ENCODE measurements around the genes C1S, AICDA and RIMKLB.

GRCh38 chr12:6949179-6949680 lies 1.9 kb upstream of the PTPN6 start:
- PRO-cap, result no peak

DNA sequence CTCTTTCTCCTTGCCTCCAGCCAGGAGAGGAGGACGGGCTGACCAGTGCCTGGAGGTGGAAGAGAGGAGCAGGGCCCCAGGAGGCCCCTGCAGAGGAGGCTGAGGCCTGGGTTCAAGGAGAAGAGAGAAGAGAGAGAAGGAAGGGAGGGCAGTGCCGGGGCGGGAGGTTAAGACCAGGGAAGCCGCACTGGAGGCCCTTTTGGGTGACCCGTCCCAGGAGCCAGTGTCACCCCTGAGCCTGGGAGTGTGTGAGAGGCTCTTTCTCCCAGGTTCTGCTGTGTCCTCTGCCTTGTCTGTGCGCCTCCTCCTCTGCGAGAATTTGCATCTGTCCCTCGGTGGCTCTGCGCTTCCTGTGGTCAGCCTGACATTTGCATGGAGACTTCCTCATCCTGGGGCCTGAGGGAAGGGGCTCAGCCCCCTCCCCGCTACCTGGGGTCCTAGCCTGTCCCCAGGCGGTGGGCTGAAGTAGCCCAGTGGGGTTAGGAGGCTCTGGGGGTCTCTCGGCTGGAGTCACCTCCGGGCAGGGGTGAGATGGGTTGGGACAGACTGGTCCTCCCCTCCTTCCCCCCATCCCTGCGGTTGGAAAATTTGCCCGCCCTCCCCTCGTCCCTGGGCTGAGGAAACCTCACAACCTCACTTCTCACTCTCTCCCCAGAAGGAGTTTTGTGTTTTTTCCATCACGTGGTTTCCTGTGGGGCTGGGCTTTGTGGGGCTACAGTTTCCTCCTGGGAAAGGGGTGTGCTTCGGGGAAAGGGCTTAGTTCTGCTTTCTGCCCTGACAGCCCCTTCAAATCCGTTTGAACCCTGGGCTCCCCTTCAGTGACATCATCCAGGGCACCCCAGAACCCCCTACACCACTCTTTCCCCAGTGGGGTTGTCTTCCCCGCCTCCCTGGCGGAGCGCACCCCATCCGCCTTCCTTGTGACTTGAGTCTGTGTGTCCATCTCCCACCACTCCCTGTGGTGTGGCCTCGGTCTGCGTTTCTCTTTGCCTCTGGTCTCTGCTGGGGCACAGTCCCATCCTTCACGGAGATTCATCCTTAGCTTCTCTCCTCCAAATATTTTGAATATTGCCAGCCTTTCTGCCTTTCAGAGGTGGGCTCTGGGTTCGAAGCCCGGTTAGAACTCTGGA lies 2.5 kb downstream of the PTPN6 start:
- PRO-cap, result unidirectional peak, minus-strand start at position 277 of the sequence

DNA sequence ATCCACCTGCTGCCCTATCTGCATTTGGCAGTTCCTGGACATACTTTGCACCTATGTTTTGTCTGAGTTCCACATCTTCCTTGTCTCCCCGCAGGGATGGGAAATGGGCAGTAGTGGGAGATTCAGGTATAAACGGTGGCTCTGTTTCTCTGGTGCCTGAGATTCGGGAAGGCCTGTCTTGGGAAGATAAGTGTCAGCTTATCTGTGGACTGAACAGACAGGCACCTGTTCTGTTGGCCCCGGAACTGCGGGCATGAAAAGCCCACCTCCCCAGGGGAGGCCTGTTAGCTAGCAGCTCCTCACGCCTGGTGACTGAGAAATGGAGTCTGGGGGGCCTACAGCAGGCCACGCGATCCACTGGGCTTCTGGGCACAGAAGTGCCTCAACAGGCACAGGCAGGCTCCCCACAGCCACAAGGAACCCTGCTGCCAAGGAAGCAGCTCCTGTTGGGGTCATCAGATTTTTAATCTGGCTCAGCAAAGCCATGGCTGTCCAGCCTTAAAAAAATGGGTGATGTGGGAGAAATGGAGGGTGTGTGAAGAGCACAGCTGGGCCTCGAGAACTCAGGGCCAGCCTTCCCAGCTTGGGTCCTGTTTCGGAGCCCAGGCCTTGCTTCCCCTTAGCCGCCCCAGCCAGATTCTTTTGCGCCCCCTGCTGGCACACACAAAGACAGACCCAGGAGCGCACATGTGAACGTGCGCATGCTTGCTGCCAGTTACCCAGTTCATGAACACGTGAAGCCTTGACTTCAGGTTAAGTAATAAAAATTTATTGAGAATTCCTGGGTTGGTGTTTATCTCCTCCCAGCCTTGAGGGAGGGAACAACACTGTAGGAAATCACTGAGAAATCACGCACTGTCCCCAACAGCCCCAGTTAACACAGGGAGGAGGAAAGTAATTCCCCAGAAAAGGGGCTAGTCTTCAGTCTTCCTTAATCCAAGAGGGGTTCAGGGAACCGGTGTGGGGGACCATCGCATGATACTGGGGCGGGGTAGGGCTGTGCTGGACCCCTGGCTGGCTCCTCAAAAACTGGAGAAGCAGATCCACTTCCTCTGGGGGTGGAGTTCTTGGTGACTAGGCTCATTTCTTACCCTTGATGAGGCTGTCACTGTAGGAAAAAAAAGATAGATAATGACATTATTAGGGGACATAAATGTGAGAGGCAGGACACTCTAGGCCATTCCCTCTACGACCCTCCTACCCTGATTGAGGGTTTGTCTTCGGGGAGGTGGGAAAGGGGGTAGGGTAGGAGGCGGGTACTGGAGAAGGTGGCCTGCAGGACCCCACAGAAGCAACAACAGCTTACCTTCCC lies 5.4 kb downstream of the PHB2 start:
- PRO-cap, result no peak

DNA sequence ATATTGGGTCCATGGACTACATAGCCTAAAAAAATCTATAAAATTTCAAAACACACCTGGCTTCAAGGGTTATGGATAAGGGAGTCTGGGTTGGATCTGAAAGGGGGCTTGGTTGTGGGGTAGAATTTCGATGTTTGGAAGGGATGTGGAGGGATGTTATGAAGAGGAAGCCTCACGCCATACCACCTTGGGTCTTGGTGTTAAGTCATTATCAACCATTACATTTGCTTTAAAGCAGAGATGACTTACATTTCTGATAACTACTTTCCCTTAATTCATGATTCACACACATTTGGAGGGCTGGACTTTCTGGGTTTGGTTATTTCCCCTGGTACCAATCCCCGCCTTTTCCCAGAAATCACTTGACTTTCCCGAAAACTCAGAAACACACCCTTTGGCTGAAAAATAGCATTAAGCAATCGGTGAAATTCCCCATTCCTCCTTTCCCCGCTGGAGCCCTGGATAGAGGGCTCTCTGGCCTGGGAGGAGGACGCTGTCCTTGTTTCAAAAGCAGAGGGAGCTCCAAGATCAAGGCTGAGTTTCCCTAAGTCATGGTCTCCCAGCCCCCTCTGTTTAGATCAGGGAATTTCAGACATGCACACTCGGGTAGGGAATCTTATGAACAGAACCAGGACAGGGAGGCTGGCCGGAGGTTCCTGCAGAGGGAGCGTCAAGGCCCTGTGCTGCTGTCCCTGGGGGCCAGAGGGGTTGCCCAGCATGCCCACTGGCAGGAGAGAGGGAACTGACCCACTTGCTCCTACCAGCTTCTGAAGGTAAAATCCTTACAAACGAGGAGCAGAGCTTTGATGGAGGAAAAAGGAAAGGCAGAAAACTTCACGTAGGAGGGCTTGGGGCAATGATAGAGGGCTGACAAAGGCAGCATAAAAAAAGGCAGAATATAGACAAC lies at the start of gene C1S:
Gene C1S (plus strand): TSS at position 614 of the 907 bp plus-strand sequence.
- PRO-cap, result unidirectional peak, plus-strand start at position 625 of the sequence

- PRO-cap, result no peak
Observed at GRCh38 chr12:7117918-7118889, 9.2 kb upstream of the C1RL start.

- PRO-cap, result no peak
Observed at GRCh38 chr12:7125009-7126234, 3.3 kb downstream of the RBP5 start.

GRCh38 chr12:7843671-7843922 lies 29.1 kb downstream of the SLC2A14 start:
- PRO-cap, result no peak

DNA sequence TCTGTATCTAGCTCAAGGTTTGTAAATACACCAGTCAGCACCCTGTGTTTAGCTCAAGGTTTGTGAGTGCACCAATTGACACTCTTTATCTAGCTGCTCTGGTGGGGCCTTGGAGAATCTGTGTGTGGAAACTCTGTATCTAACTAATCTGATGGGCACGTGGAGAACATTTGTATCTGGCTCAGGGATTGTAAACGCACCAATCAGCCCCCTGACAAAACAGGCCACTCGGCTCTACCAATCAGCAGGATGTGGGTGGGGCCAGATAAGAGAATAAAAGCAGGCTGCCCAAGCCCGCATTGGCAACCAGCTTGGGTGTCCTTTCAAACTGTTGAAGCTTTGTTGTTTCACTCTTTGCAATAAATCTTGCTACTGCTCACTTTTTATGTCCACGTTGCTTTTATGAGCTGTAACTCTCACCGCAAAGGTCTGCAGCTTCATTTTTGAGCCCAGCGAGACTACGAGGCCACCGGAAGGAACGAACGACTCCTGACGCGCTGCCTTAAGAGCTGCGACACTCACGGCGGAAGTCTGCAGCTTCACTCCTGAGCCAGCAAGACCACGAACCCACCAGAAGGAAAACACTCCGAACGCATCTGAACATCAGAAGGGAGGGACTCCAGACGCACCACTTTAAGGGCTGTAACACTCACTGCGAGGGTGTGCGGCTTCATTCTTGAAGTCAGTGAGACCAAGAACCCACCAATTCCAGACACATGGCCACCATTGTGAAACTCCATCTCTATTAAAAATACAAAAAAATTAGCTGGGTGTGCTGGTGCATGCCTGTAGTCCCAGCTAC lies 9.8 kb downstream of the SLC2A14 start:
- PRO-cap, result no peak

- PRO-cap, result no peak
Observed at GRCh38 chr12:7934755-7935373, 1.1 kb downstream of the SLC2A3 start.

DNA sequence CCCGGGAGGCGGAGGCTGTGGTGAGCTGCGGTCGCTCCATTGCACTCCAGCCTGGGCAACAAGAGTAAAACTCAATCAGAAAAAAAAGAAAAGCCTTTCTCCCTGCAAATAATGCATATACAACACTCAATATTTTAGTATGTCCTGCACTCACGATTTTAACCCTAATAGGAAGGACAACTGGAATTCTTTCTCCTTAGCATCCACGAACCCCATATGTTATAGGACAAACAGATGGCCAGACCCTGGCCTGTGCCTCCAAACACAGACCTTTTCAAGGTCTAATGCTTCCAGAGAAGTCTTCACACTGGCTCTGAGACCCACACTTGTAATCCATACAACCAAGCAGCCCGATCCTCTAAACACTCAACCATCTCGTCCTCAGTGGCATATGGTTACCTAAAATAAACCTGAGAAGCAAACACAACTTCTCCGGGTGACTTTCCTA lies 589 bp downstream of the SLC2A3 start:
- PRO-cap, result no peak

DNA sequence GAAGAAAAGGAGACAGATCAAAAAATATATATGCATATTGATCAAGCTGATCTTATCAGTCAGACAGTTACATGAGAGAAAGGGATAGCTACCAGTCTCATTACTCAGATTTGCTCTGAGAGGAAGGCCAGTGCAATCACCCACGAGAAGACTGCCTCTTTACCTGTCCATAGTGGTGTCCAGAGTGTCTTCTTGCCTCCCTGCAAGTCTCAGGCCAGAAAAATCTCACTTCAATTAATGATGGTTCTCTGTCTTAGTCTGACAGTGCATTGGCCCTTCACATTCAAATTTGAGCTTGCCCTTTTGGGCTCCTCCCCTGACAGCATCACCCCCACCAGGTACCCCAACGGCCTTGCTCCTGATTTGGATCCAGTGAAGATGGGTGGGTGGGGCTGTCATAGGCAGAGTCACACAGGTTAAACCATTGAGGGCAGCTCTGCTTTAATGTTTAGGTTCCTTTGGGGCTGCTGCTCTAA lies at the start of gene AICDA:
Gene AICDA (minus strand): TSS at position 263 of the 476 bp plus-strand sequence.
- PRO-cap, result no peak

GRCh38 chr12:8664016-8665009 lies 1.7 kb upstream of the MFAP5 start:
- PRO-cap, result no peak

- PRO-cap, result bidirectional peak, plus-strand start at chr12:8688072, minus-strand start at chr12:8687936
Observed at GRCh38 chr12:8687699-8688212, 10.0 kb upstream of the RIMKLB start.

- PRO-cap, result bidirectional peak, plus-strand start at chr12:8697980, minus-strand start at chr12:8697744; bidirectional peak, plus-strand start at chr12:8698144, minus-strand start at chr12:8698113
Observed at GRCh38 chr12:8697675-8698446, at the start of gene RIMKLB. RIMKLB (plus strand) TSS chr12:8697991.

DNA sequence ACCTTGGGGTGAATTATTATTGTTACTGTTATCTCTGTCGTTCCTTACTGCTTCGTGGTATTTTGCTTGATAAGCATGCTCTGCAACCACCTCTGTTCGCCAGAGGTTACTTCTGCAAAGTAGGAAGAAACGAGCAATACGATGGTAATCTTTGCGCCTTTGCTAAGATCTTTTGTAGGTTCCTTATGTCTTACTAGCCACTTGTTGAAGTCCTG lies 706 bp upstream of the M6PR start:
- PRO-cap, result no peak

- PRO-cap, result no peak
Observed at GRCh38 chr12:8996549-8997193, 7.3 kb downstream of the KLRG1 start.

DNA sequence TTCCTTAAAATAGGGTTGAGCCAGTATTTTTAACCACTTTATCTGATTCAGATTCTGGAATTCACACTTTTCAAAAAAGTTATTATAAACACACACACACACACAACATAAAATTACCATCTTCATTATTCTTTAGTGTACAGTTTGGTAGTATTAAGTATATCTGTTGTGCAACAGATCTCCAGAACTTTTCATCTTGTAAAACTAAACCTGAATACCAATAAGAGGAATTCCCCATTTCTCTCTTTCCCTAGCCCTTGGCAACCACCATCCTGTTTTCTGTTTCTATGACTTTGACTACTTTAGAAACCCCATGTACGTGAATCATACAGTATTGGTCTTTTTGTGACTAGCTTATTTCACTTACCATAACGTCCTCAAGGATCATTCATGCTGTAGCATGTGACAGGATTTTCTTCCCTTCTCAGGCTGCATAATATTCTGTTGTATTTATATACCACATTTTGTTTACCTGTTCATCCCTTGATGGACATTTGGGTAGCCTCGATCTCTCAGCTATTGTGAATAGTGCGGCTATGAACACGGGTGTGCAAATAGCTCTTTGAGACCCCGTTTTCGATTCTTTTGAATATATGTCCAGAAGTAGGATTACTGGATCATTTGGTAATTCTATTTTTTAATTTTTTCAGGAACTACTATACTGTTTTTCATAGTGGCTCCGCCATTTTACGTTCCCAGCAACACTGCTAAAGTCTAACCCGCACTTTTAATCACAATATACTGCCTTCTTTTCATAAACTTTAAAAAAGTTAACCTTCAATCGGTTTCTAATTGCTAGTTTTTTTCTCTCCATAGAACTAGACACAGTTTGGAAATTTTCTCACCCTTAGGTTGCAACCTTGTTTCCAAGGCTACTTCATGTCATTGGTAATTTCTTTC lies 12.1 kb downstream of the A2M start:
- PRO-cap, result no peak

DNA sequence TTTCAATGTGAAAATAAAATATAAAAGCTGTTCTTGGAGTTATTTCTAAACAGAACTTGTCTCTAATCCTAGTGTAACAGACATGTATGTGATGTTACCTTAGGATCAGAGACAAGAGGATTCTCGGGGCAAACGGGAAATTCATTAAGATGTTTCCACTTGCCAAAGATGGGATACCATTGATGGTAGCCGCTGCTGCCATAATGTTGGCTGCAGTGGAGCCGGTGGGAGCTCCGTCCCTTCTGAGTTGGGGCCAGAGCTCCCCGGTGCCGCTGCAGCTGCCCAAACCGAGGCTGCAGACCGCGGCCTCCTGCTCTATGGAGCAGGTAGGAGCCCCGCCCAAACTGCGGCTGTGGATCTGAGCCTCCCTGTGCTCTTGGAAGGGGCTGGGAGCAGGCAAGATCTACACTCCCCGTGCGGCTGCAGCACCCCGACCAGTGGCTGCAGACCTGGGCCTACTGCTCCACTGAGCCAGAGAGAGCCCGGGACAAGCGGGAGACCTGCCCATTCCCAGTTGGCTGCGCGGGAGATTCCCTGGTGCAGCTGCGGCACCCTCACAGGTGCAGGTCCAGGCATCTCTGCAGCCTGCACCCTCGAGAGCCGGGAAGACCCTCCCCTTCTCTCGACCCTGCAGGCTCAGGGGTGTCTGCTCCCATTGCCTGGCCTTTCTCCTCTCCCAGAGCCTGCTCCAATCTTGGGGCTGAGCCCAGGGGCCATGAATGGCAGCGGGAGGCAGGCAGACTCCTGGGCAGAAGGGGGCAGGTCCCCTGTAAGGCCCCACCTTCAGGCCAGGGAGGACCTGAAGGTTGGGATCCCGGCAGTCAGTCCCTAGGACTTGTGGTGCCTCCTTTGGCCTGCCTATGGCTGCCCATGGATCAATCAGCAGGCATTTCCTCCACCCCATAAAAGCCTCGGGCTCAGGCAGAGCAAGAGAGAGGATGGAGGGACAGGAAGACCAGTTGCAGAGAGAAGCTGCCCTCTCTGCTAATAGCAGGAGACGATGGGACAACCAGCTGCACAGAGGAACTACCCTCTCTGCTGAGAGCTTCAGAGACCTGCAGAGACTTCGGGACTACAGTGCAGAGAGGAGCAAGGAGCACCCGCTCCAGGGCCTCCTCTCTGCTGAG lies 8.7 kb upstream of the A2M start:
- PRO-cap, result no peak

DNA sequence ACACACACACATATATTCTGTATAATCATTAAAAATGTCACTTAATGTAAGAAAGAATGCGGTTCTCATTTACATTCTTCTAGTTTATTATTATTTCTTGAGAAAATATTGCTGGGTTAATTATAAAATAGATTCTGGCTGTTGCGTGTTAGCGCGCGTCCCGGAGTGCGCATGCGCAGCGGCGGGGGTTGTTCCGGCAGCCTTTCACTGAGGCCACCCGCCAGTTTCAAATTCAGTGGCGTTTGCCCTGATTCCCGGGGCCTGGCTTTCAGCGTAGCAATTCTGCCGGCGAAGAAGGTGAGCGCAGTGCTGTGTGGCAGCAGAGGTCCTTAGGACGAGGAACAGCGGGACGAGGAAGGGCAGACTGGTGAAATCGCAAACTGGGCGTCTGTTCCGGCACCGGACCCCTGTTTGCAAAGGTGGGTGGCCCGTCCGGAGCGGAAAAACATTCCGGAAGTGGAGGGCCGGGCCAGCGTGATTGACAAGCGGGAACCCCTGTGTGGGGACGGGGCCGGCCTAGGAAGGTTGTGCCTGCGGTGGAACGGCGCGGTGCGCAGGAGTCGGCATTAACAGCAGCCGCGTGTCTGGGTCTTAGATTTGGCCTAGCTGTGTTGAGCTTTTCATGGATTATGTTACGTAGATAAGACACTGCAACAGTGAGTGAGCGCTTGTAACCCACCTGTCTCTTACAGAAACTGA lies 75.4 kb upstream of the PZP start:
- PRO-cap, result bidirectional peak, plus-strand start at position 556 of the sequence, minus-strand start at position 413 of the sequence

GRCh38 chr12:9406159-9406773 lies 198.1 kb upstream of the PZP start:
- PRO-cap, result no peak